ENCODE measurements around a stretch of chr10.

DNA sequence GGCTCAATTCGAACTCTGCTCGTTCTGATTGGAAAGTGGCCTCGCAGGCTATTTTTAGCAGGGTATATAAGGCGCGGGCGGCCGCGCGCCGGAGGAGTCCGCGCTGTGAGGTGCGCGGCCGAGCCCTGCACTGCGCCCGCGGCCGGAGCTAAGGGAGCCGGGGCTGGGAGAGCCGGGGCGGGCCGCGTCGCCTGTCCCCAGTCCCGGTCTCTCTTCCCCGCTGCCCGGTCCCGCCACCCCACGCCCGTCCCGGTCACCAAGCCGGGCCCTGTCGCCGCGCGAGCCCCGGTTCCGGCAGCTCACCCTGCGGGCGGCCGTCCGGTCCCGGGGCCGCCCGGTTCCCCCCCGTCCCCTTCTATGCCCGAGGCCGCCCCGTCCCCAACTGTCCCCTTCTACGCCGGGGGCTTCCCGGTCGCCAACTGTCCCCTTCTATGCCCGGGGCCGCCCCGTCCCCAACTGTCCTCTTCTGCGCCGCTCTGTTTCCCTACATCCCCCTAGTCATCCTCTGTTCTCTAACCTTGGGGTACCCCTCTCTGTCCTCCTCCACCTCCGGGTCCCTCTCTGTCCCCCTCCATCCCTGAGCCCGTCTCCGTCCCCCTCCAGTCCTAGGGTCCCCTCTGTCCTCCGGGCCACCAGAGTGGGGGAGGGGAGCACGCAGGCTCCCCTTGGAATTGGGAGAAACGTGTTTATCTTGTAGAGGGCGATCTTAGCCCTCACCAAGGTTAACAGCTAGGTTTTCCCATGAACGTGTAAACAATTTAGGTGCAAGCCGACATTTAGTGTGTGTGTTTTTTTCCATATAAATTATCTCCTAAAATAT is 662 bp upstream of the KLF6 start:
- PRO-cap, result bidirectional peak, plus-strand start at position 94 of the sequence, minus-strand start outside the sequence; bidirectional peak, plus-strand start at position 598 of the sequence, minus-strand start at position 591 of the sequence

GRCh38 chr10:3807507-3807955 is 22.5 kb upstream of the KLF6 start:
- PRO-cap, result no peak

GRCh38 chr10:3852014-3852210 is 66.9 kb upstream of the KLF6 start:
- PRO-cap, result no peak

GRCh38 chr10:3852211-3852883 is 67.3 kb upstream of the KLF6 start:
- PRO-cap, result no peak

DNA sequence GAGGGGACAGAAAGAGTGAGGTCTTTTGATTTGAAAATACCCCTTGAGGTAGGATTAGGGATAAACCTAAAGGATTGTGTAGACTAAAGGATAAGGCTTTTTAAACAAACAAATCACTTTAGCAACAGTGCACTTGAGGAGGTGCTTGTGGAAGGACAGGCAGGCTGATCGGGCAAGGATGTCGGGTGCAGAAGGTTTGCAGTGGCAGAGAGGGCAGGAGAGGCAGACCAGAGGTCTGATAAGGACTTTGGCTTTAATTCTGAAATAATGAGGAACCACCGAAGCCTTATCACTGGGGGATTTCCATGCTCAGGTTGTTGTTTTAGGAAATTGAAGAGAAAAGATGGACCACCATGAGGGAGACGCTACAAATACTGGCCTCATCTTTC is 119.4 kb upstream of the KLF6 start:
- PRO-cap, result no peak

- PRO-cap, result no peak
These were observed 276.4 kb upstream of the KLF6 start for GRCh38 chr10:4061172-4061966.

DNA sequence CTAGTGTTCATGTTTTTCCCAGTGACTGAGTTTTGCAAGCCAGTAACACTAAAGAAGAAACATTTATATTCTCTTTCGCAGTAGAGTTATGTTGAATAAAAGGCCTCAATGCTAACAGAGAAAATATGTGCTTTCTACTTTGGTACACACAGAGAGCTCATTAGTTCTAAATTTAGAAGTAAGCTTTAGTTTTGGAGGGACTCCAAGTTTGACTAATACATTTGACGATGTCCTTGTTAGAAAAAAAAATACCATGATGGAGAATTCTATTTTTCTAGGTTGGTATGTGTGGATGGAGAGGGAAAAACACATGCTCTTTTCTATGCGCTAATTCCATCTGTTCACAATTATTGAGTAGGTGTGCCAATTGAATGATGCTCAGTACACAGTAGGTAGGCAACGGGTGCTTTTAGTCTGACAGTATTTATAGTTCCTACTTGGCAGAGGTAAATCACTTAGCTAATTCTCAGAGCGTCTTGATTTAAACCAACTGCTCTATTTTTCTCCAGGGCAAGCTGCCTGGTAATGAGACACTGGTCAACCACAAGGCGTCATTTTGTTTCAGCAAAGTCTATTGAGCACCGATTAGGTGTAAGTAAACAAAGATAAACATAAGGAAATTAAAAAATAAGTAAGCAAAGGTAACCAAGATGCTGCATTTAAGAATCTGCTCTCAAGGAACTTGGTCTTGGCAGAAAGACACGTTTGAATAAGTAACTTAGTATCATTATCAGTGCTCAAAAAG is 327.1 kb upstream of the AKR1E2 start:
- PRO-cap, result no peak

DNA sequence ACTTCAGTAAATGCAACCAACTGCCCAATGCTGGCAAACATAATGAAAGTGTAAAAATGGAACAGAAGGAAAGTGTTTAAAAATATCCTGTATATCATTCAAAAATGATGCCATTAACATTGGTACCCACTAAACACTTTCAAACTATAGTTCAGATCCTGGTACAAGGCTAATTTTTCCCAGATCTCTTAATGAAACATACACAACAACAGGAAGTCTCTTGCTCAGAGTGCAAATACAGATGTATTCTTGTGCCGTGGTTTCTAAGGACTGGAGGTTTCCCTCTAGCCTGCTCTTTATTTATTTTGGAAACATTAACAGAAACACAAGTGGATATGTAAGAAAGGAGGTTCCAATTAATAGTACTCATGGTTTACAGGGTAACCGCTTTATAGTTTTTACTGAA is 176.1 kb upstream of the AKR1E2 start:
- PRO-cap, result no peak

GRCh38 chr10:4672246-4672529 is 153.8 kb upstream of the AKR1E2 start:
- PRO-cap, result no peak

DNA sequence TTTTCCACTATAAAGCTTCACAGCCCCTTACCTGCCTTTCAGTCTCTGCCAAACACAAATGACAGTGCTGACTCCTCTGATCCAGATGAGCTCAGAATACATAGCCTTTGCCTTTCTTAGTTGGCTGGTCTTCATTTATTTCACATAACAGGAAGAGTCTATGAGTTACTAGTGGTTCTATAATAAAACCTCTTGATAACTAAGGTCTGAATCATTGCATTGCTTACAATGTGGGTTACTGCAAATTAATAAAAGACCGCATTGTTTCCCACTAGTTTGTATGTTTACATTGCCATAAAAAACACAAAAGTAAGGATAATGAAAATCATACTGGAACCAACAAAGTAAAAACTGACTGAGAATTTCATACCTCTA is 62.1 kb upstream of the AKR1E2 start:
- PRO-cap, result no peak

DNA sequence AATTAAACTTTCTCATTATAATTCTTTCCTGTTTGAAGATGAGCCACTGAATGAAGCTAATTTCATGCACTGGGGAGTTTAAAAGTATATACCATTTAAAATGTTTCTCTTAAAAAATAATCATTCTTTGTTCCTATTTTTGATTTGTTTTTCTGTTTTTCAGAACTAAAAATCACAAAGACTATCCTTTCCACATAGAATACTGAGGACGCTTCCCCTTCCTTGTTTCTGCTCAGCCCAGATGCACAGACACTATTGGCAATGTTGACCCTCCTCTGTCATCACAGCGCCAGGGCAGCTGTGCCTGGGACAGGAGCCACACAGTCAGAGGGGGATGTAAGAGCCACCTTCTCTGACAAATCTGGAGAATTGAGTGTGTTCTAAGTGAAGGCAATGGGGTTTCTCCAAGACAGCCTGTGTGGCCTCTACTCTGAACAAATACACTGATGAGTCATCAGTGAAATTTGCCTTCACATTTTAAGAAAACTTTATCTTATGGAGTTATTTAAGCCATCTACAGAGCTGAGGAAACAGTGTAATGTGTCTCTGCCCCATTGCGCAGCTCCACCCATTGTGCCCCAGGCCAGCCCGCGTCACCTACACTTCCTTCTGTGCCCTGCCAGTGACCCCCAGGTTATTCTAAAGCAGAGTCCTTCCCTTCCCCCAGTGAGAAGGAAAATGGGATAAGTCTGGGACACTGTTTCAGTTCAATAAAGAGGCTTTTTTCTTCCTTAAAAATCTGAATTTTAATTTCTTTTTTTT is 21.5 kb downstream of the AKR1E2 start:
- PRO-cap, result no peak

DNA sequence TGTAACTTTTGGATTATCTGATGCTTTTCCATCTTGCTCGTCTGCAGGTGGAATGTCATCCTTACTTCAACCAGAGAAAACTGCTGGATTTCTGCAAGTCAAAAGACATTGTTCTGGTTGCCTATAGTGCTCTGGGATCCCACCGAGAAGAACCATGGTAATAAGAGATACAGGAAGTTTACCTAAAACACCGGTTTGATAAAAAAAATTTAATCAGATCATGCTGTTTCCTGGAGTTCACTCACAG is 8.9 kb downstream of the AKR1C1 start:
- PRO-cap, result no peak

- PRO-cap, result no peak
These were observed 8.0 kb downstream of the AKR1C2 start for GRCh38 chr10:4995655-4996012.

DNA sequence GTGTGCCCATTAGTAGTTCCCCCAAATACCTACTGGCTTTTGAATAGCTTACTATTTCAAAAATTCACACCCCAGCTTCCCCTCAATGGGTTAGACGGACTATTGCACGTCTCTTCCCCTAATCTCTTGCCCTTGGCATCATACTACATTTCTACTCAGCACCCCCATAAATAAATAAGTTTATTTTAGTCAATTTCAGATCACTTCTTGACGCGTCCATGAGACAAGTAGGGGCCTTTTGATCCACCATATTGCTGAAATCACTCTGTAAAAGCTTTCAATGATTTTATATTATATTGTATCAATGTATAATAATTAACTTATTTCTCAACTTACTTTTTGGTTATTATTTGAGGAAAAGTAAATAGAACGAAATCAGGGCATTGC is 1.2 kb upstream of the AKR1C3 start:
- PRO-cap, result no peak

DNA sequence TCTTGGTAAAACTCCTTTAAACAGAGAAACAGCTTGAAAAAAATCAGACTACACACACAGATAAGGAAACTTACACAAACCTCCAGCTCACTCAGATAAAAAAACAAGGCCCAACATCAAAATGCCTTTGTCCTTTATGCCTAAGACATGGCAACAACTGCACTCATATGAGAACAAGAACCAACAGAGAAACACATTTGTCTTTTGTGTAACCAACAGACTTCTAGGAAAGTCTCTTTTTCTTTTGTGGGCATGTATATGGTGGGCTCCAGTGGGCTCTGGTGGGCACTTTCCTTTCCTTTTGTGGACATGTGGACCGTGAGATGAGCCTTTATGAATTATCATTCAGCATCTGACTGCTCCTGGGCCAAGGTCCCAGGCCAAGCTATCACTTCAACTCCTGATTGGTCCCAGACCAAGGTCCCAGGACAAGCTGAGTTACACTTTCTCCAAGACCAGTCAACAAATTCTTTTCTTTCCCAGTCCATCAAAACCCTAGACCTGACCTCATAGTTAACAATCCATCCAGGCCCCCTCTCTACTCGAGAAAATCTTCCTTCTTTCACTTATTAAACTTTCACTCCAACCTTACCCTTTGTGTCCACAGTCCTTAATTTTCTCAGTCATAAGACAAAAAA is 1.1 kb downstream of the AKR1C8 start:
- PRO-cap, result no peak

DNA sequence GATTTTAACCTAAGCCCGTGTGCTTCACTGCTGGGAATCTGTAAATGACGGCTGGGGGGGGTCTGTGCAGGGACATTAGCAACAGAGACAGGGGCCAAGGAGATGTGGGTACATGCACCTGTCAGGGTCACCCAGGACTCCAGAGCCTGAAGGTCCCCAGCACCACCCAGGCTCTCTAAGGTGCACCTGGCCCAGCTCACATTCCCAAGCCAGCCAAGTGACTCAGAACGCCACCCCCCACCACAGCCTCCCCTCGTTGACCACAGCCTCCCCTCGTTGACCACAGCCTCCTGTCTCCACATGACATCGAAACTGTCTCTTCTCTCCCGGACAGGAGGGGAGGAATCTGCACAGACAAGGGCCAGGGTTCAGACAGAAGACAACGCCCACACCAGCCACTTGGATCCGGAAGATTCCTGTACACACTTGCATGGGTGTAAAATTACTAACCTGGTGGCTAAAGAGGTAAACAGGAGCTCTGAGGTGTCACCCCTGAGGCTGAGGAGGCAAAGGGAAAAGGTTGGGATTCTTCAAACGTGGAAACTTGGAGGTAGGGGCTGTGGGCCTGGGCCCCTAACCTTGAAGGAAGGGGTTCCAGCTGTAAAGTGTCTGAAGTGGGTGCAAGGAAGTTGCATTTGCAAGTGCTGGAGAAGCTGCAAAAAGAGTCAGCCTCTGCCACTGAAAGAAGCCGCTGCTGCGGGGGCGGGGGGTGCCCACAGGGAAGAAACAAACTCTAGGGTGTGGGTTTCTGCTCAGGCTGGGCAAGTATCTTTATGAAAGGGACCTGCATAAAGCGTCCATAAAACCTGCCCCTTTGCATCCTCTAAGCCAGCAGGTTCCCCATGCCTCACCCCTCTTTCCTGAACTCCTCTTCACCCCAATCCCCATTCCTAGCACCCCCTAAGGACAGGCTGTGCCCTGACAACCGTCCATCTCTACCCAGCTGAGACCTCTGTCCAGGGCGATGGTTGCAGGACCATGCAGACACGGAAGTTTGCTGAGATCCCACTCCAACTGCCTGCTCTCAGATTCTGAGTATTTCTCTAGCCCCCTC is 27.1 kb downstream of the CALML3 start:
- PRO-cap, result no peak

- PRO-cap, result no peak
These were observed 62.6 kb downstream of the CALML3 start for GRCh38 chr10:5587394-5587749.

DNA sequence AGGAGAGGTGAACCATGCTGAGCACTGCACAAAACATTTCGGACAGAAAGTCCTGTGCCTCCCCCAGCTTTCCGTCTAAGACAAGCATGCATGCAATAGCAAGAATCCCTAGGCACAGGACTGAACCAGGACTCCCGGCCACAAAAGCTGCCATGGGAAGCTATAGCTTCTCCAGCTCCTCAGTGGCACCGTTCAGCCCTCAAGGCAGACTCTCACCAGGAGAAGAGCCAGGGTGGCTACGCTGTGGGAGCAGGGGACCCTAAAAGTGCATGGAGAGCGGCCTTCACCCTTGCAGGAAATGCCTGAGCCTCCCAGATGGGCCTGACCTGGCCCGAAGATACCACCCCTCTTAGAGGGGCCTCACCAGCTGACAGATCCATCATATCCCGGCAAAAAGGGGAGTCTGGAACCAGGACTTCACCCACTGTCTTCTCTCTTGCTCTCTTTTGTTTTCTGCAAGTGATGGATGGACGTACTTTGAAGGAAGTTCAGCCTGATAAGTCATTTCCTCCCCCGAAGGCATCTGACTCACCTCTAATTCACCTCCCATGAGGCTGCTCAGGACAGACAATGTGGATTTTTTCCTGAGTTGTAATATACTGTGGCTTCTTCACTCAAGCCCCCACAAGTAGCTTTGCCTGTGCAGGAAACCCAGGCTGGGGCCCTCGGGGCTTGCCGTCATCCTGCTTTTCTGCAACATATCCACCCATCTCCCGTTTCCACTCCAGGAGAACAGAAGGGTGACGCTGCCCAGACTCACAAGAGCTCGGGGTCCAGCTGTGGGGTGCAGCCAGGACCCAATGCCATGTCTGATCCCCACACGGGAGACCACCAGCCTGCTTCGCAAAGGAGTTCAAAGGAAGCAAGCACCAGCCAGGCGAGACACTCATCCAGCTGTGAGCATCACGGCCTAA is 70.5 kb downstream of the ASB13 start:
- PRO-cap, result no peak

GRCh38 chr10:5698304-5698838 is 13.7 kb downstream of the TASOR2 start:
- PRO-cap, result no peak

DNA sequence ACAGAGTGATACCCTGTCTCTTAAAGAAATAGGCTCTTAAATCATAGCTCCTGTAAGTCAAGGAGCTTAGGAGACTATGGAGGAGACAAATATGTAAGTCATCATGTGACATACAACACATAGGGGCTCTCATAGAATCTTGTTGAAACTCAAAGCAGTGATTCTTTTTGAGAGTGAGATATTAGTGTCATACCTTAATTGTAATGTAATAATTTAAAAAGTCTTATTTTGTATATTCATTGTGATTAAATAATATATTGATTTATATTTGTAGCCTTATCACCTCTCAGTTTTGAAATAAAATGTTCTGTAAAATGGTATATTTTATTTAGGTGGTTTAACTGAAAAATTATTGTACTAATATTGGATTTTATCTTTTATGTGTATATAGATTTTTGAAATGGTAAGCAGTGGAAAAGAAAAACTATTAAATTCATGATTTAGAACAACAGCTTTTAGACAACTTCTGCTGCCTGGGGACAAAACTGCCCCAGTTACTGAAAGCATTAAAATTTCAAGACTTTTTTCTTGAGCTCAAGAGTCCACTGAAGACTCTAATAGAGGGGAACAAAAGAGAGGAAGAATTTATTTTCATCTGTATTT is 41.2 kb downstream of the TASOR2 start:
- PRO-cap, result no peak